Mesenchymal stem cell of Wharton's jelly (primary cell): ENCODE measurements around the genes HARS2, PCDHA9, PCDHGA8 and PCDHGA10.

DNA sequence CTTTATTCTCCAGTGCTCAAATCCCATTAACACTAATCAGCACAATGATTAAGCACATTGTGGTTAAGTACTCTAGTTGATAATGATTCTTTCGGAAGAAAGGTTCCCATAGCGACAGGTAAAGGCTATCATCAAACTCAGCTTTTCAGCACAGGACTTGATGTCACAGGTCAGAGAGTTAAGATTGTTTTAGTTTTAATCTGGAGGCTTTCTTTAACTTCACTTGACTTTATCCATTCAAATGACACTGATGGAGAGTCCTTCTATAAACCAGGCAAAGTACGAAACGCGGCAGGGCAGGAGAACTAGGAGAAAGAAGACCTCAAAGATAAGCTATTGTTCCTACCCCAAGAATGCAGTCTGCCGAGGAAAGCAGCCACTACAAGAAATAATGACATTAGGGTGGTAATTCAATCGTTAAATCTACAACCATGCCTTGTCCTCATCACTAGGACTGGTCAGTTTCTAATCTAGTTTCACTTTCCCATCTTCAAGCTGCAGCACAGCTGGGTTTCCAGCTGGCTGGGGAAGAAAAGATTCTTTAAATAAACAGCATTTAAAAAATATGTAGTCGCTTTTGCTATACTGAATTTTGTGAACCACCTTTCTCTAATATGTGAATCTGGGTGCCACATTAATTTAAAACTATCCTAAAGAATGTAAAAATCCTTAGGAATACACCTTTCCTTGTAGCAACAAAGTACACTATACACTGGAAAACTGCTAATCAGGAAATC, 4.5 kb downstream of the NRG2 start:
- CAGE, long polyA plus RNA: no peak

DNA sequence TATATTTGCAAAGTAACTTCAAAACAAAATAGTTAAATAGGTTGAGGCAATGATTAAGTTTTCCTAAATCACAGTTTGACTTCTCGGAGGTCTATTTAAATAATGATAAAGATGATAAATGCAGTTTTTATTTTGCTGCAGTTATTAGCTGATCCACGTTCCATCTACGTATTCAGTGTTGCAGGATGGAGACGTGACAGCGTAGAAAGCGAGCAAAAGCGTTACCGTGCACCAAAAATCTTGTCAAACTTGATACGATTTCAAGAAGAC, 7.2 kb upstream of the PURA start:
- CAGE, long polyA plus RNA: no peak

- CAGE, long polyA plus RNA: no peak
Measured at GRCh38 chr5:140112522-140113529, 1.1 kb upstream of the PURA start.

DNA sequence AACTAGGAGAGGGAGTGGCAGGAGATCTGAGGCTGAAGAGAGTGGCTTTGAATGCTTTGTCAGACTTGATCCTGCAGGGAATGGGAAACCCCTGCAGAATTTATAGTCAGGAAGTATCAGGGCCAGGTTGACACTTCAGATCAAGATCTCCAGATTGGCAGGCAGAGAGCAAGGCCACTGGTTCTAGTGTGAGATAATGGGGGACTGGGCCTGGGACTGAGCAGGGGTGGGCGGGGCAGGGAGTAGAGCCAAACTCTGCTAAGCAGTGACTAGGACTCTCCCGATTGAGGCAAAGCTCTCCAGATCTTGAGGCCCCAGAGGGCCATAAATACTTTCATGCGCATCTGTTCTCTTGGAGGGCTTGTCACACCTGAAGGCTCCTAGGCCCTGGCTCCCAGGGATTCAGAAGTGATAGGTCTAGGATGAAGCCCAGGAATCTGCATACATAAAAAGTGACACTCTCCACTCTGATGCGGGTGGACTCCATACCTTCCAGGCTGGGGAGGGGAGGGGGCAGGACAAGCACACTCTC, 9.3 kb upstream of the CYSTM1 start:
- CAGE, long polyA plus RNA: no peak

DNA sequence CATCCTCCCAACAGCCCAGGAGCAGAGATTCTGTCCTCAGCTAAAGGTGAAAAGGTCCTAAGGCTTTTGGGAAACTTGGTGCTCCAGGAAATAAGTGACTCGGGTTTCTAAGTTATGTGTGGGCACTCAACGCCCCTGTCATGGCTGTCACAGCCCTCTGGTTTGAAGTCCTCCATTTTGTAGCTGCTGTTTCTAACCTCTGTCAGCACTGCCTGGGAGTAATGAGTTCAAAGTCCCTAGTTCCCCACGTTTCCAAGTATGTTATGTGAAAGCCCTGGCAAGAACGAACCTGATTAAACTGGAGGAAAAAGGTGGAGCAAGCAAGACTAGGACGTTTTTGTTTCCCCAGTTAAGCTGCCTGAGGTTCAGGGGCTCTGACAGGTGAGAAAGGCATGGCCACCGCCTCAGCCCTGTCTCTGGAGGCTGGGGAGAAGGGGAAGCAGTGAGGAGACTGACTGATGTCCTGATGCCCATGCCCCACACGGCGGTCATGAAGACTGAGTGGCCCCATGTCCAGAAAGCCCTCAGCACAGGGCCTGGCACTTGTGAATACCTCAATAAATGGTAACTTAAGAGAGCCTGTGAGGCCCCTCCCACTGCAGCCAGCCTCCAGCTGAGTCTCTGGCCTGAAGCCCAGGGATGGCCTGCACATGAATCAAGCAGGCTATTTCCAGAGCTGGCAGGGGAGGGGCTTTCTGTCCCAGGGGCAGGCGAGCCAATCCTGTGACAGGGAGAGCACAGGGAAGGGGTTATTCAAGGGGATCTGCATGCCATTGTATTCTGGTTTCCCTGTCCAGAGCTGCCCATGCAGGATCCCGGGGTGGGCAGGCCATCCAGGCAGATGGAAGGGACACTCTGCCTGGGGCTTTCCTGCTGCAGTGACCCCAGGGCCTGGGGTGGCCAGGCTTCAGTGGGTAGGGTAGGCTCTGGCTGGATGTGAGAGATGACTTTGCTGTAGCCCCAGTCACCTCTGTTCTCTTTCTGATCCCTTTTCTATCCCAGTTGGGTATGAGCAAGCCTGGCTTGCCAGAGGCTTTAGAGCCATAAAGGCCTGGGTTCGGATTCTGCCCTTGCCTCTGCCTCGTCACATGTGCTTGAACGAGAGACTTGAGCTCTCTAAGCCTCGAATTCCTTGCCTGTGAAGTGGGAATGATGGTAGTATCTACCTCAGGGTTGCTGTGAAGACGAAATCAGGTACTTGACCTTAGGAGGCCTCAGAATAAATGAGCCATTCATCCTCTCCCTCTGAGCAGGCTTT, 61.6 kb downstream of the PFDN1 start:
- CAGE, long polyA plus RNA: no peak

GRCh38 chr5:140292215-140292555, 10.7 kb downstream of the PFDN1 start:
- CAGE, long polyA plus RNA: no peak

GRCh38 chr5:140402395-140403017, 873 bp downstream of the ANKHD1 start:
- CAGE, long polyA plus RNA: no peak

GRCh38 chr5:140548833-140549783, 1.6 kb downstream of the EIF4EBP3 start:
- CAGE, long polyA plus RNA: no peak

GRCh38 chr5:140551499-140552459, 4.3 kb downstream of the EIF4EBP3 start:
- CAGE, long polyA plus RNA: no peak

DNA sequence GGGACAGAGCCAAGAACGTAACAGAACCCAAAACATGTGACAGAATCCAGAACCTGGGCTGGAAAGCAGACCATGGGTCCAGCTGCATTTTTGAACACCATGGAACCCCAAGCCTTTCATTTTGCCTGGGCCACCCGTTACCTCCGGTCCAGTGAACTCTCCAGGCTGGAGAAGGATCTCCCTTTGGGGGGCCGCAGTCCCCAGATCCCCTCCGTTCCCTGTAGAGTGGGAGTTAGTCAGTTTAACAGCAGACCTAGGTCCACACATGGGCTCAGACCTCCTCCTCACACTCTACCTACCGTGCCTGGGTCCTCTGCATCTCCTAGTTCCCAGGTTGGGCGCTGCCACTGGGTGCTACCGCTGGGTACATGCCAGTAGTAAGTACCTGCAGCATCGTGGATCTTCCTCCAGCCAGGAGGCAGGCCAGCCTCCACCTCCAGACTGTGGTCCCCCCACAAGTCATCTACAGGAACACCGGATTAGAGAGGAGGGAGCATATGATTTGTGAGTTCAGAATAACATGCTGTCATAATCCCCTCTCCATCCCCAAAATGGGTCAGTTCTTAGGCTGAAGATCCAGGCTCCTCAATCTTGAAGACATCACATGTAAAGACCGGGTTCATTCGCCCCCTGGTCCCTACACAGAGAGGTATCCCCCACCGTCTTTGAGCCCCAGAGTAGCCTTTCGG, 801 bp downstream of the APBB3 start:
- CAGE, long polyA plus RNA: no peak

DNA sequence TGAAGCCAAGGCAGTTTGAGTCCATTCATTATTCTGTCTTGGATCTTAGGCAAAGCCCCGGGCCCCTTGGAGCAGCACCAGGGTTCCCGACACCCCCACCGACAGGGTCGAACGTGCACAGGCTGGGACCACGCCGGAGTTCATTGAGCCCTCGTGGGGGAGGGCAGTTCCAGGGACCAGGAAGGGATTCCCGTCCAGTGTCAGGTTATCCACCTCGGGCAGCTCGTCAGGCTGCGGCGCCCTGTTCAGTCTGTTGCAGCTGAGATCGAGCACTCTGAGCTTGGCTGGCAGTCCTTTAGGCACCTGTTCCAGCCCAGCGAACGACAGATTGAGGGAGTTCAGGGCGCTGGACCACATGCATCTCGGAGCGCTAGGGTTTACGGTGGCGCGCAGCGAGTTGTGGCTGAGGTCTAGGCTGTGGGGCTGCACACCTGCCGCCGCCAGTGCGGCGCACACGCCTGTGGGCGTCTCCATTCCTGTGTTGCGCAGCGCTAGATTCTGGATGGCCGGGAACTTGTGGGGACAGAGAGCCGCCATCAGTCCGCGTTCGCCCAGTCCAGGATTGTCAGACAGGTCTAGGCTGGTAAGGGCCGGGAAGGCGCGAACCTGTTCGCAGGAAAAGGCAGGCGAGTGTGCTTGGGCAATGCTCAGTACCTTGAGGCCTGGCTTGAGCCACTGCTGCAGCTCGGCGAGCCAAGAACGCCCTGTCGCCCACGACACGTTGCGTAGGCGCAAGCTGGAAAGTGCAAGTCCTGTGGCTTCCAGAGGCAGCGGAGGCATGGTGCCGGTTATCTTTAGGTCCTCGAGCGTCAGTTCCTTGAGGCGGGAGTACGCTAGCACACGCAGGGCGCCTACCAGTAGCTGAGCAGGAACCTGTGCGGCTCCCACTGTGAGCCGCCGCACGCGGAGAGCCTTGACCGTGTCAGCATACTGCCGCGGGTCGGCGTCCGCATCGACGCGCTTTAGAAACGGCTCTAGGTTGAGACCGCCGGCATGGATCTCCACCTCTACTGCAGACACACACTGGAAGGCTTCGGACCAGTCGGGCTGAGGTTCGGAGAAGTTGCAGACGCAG, 827 bp downstream of the CD14 start:
- CAGE, long polyA plus RNA: no peak

DNA sequence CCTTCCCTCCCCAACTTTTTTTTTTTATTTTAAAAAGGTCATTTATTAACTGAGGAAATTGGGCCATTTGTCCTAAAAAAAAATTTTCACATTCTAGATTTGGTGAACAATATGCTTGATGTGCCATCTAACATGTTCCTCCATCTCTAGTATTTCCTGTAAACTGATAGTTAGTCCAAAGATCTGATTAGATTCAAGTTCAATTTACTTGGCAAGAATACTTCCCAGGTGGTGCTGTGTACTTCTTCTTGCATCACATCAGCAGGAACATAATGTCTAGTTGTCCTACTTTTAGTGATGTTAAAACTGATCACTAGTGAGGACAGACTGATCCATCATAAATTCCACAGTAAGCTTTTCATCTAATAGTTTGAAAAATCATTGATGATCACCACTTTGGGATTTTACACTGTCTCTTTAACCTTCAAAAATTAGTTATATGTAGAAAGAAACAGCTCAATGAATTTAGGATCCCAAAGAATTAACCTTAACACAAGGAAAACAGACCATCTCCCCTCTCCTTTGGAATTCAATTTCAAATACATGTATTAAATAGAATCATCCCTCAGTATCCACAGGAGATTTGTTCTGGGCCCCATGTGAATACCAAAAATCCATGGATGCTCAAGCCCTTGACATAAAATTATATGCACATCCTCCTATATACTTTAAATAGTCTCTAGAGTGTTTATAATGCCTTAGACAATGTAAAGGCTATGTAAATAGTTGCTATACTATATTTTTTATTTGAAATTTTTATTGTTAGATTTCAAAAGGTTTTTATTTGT, 2.3 kb downstream of the HARS1 start:
- CAGE, long polyA plus RNA: no peak

- CAGE, long polyA plus RNA: start-site peak on the minus strand at chr5:140691287-140691381, 2,352 and 1,780 reads in 2 replicates; start-site peak on the plus strand at chr5:140691452-140691520, 23 and 10 reads in 2 replicates
Measured at GRCh38 chr5:140691222-140692042, at the start of gene HARS2. Gene HARS2, plus strand, starts transcription at chr5:140691455.

GRCh38 chr5:140848207-140848855, at the start of gene PCDHA9:
Gene PCDHA9, plus strand, starts transcription at chr5:140848382.
- CAGE, long polyA plus RNA: no peak

GRCh38 chr5:141001830-141002770, 35.8 kb downstream of the PCDHAC2 start:
- CAGE, long polyA plus RNA: no peak

DNA sequence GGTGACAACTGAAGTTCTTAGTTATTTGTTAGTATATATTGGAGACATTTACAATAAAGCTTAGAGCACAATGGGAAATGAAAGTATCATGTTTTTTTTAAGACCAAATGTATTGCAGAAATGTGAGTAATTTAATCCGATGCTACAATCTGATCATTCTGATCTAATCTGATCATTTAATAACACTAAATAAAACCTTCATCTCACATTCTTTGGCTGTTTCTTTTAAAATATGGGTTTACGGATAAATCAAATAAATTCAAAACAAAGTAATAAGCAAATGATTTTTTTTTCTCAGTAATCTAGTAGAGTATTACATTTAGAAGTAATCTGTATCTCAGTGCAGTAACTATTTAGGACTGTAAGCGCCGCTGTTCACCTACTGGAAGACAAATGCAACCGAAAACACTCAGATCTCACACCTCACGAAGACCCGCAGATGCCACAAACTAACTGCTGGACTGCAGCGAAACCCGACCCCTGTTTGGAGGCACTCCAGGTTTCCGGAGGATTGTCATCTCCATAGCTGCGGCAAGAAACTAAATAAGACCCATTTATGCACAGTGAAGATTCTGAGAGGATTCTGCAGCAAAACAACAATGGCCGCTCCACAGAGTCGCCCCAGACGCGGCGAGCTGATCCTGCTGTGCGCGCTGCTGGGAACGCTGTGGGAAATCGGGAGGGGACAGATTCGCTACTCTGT, at the start of gene PCDHGA8:
Gene PCDHGA8, plus strand, starts transcription at position 419 of the 703 bp plus-strand sequence.
- CAGE, long polyA plus RNA: no peak

DNA sequence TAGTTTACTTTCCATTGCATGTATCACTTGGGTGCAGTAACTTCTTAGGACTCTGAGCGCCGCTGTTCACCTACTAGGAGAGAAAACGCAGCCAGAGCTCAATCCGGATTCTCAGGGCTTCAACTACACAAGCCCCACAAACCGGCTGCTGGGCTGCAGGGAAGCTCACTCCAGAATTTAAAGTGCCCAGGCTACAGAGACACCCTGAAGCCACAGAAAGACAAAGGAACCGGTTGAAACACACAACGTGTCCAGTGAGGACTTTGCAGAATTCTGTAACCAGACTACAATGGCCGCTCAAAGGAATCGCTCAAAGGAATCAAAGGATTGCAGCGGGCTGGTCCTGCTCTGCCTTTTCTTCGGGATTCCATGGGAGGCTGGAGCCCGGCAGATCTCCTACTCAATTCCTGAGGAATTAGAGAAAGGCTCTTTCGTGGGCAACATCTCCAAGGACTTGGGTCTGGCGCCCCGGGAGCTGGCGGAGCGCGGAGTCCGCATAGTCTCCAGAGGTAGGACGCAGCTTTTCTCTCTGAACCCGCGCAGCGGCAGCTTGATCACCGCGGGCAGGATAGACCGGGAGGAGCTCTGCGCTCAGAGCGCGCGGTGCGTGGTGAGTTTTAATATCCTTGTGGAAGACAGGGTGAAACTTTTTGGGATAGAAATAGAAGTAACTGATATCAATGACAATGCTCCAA, at the start of gene PCDHGA10:
Gene PCDHGA10, plus strand, starts transcription at position 101 of the 695 bp plus-strand sequence.
- CAGE, long polyA plus RNA: no peak

DNA sequence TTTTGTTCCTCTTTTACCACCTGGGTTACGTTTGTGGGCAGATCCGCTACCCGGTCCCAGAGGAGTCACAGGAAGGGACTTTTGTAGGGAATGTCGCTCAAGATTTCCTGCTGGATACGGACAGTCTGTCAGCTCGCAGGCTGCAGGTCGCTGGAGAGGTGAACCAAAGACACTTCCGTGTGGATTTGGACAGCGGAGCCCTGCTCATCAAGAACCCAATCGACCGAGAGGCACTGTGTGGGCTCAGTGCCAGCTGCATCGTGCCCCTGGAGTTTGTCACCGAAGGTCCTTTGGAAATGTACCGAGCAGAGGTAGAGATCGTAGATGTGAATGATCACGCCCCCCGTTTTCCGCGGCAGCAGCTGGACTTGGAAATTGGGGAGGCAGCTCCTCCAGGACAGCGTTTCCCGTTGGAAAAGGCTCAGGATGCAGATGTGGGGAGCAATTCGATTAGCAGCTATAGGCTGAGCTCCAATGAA, 432 bp downstream of the PCDHGC4 start:
- CAGE, long polyA plus RNA: no peak

DNA sequence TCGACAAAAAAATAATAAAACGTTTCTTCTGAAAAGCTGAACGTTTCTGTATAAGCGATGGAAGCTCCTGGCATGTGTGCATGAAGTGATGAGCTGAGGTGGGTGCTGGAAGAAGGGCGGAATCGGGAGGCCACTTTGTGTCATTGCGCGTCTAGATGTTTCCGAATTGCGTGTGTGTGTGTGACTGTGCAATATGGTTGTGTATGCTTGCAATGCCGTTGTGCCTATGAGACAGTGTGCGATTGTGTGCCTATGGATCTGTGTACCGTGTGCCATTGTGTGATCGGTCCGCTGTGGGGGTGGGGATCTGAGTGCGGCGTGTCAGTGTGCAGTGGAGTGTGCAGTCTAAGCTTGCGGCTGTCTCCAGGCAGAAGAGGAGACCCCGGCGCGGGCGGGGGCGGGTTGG, 24.1 kb downstream of the PCDHGC5 start:
- CAGE, long polyA plus RNA: no peak

DNA sequence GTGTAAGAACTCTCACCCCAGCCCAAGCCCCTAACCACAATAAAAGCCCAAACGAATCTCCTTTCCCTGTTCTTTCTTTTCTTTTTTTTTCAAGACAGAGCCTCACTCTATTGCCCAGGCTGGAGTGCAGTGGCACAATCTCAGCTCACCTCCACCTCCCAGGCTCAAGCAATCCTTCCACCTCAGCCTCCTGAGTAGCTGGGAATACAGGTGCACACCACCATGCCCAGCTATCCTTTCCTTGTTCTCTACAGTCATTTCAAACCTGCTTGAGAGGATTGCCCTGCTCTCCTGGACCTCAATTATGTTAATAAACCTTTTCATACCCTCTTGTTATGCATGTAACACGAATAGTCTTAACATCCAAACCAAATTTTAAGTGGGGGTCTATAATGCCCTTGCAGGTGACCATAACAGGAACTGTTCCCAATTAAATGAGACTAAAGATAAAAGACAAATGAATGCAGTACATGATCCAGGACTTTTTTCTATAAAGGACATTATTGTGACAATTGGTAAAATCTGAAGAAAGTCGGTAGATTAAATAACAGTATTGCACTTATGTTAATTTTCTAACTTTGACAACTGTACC, 61.8 kb downstream of the PCDHGC5 start:
- CAGE, long polyA plus RNA: no peak